PC-3 (cell line): ENCODE measurements around a stretch of chr17.

DNA sequence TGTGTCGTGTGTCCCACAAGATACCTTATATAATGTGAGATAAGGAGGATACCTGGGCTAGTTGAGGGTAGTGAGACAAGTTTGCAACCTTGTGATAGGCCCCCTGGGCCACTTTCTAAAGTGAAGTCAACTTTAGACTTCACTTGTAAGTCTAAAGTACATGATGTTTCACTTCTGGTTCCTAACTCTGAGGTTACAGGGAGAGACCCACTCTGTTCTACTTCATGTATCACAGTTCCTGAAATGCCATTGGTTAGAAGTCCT is 10.7 kb upstream of the HEATR6 start:
- RAMPAGE, long total RNA, result no peak

- RAMPAGE, long total RNA, result no peak
These were observed 1.9 kb upstream of the CA4 start for GRCh38 chr17:60147986-60148234.

DNA sequence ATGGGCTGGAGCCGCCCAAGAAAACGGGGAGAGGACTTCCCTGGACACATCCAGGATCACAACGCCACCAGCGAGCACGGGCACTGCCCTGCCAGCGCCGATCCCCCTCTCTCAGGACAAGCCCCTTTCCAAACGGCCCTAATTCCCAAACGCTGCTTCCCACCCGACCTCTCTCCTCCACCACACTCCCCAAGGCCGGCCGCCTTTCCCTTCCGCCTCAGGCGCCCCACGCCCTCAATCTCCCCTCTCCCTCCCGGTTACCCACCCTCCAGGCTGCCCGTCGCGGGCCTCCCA is 428 bp downstream of the USP32 start:
- RAMPAGE, long total RNA, result no peak

DNA sequence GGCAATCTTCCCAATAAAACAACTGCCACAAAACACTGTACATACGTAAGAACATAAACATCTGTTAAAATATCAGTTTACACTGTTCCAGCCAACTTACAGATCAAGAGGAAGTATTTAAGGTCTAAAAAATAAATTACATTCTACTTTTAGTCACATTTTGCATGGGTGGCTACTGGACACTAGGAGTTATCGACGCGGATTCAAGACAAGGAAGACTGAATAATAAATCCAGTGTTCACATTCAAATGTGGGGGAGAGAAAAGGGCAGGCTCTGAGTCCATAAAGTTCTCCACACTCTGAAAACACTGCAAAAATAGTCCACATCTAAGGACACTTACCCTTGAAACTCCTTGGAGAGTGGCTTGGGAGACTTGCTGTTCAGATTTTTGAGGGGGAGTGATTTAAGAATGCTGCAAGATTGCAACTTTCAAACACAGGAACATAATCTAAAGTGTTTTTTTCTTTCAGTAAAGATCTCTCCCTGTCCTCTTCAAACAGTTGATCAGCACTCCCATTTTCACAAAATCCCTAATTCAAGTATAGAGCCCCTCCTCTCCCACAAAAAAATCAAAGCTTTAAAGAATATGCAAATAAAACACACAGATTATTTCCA is 1.3 kb downstream of the APPBP2 start:
- RAMPAGE, long total RNA, result no peak

- RAMPAGE, long total RNA, result no peak
These were observed 147.6 kb upstream of the TBX2 start for GRCh38 chr17:61251965-61252582.

DNA sequence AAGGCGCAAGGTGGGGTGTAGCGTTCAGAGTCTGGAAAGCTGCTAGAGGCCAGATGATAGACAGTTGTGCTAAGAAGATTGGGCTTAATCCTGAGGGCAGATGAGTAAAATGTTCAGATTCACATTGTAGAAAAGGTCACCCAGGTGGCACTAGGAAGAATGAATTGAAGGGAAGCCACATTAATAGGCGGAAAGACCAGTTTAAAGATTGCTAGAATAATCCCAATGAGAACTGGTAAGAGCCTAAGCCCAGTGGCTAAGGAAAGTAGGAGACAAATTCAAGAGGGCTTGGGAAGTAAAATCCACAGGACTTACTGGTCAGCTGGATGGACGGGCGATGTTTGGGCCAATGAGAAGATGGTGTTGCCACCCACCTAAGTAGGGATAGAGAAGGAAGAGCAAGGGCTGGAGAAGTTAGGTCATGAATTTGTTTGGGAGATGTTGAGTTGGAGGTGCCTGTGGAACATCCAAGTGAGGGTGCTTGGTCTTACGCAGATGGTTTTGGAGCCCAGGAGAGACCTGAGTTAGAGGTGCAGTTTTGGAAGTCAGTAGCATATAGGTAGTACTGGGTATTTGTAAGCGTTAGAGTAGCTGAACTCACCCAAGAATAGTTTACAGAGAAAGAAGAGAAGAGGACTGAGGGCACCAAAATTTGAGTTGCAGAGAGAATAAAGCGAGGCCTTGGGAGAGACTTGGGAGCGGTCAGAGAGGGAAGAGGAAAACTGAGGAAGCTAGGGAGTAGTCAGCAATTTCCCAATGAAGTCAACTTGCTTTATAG is 51.6 kb upstream of the TBX2 start:
- RAMPAGE, long total RNA, result no peak

DNA sequence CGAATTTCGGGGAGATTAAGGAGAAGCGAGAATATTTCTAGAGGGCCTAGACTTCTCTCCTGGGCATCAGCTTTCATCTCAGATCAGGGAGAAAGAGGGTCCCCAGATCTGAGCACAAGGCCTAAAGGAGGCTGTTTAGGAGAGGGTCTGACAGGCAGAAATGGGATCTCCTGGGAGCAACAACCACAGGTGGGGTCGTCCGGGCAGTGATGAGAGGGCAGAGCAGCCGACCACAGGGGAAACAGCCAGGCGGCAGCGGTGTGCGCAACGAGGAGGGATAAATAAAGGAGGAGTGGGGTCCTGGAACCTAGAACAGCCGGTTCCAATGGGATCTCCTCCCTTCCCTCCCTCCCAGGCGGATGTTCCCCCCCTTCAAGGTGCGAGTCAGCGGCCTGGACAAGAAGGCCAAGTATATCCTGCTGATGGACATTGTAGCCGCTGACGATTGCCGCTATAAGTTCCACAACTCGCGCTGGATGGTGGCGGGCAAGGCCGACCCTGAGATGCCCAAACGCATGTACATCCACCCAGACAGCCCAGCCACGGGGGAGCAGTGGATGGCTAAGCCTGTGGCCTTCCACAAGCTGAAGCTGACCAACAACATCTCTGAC is 1.8 kb downstream of the TBX2 start:
- RAMPAGE, long total RNA, result no peak

DNA sequence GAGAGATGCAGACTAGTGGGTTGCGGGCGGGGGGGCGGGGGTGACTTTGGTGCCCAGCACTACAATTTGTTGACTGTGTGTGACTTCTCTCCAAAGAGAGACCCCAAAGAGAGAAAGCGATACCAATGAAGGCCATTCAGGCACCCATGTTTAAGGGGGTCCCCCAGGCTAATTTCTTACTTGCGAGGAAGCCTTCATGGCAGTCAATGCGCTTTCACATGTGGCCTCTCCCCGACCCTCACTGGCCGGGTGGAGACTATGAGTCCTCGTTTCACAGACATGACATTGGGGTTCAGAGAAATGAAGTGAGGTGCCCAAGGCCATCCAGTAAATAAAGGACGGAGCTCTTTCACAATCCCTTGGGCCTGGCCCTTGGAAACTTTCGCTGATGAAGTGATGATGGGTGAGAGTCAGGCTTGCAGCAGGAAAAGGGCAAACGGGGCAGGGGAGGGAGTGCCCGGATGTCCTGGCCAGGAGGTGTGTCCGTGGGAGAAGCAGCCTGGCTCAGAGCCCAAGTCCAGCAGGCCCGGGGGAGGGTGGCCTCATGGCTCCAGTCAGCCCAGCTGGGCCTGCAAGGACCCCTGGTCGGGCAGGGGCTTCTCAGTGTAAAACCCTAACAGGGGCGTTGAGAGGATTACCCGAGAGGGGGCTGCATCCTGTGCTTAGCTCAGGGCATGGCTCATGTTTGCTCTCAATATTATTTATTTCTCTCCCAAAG is 14.6 kb downstream of the TBX2 start:
- RAMPAGE, long total RNA, result no peak

- RAMPAGE, long total RNA, result no peak
These were observed 17.2 kb downstream of the TBX2 start for GRCh38 chr17:61416680-61417431.

GRCh38 chr17:61457337-61457964 is 5.2 kb downstream of the TBX4 start:
- RAMPAGE, long total RNA, result no peak

GRCh38 chr17:61945014-61945556 is 17.3 kb upstream of the INTS2 start:
- RAMPAGE, long total RNA, result no peak

DNA sequence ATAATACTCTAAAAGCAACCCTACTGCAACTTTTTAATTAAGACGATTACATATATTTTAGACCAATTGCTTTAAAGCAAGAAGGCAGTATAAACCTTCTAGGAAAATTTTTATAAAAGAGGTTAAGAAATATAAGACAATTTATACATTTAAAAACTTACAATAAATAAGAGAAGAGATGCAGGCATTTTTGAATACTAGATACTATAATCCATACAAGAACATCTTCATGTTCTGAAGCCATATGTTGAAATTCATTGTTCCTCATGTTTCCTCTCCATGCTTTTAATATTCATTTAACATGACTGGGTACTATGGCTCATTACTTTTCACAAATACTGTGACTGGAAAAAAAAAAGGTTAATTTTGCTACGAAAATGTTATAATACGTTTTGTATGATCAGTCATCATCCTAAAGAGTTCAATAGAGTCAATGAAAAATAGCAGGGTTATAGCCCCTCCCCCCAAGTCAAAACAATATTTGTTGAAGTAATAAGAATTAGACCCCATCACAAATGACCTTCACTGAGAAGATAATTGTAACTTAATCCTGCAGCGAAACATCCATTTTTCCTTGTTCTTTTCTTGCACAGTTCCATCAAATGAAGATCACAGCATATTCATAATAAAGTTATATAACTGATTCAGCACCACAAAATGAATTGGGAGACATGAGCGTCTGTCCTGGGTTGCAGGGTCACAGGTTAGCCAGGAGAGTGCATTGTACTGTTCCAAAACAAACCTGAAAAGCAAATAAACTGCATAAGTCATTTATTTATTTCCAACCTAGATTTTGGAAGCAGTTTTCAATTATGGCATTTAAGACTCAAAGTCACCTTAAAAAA is 18.3 kb upstream of the INTS2 start:
- RAMPAGE, long total RNA, result no peak

- RAMPAGE, long total RNA, result no peak
These were observed 35.6 kb downstream of the MED13 start for GRCh38 chr17:62029515-62029753.

- RAMPAGE, long total RNA, result no peak
These were observed 13.9 kb downstream of the MED13 start for GRCh38 chr17:62050931-62051803.

- RAMPAGE, long total RNA, result no peak
These were observed 1.0 kb upstream of the MED13 start for GRCh38 chr17:62066134-62066428.

- RAMPAGE, long total RNA, result no peak
These were observed 531 bp upstream of the TLK2 start for GRCh38 chr17:62477797-62478791.

DNA sequence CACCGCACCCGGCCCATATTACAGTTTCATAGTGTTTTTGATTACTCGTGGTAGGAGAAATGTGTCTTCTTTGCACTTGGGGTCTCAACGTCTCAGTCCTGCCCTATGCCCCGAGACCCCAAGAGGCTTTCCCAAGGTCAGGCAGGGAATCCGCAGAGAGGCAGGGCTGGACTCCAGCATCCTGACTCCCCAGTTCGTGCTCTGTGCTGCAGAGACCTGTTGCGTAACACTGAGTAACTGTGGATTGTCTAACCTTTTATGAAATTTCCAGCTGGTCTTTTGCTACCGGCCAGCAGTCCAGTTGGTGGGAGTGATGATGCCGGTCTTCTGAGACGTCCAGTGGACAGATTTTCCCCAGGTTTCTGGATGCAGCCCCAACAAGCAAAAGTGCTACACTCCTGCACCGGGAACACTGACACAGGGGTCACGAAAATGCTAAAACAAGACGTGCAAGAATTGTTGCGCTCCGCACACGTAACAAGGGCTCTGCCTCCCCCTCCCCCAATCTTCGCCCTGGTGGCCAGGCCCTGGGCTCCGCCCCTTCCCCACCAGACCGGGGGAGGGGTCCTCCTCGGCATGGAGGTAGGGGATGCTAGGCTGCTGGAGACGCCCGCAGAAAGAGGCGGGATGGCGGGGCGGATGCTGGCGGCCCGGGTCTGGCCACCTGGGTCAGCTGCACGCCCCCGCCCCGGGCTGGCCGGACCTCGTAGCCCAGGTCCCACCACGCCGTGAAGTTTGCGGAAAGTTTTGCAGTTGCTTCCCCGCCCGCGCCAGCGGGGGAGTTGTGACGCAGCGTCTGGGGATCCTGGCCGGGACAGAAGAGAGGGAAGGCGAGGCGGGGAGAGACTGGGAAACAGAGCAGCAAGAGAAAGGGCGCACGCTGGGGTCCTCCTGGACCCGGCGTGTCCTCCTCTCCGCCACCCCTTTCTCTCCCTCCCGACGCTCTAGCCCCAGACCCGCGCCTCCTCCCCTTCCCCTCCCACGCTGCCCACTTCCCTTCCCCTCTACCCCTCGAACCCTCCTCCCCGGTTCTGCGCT is 576 bp upstream of the MRC2 start:
- RAMPAGE, long total RNA, result no peak

GRCh38 chr17:62681367-62681910 is 54.0 kb downstream of the MRC2 start:
- RAMPAGE, long total RNA, result no peak

DNA sequence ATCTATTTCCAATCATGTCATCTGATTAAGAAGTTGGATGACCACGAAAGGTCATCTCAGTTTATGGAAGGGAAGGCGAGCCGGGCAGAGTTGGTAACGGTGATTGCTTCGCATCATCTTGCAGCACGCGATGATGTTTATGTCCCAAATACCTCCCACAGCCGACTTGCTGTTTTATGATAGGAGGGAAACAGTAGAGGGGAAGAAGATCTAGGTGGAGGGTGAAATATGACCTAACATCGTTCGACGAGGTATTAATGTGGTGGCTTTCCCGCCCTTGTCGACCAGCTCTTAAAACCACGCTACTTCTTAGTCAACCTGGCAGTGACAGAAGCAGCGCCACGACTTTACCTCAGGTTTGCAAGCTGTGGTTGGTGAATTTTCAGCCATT is 845 bp upstream of the TANC2 start:
- RAMPAGE, long total RNA, result no peak

DNA sequence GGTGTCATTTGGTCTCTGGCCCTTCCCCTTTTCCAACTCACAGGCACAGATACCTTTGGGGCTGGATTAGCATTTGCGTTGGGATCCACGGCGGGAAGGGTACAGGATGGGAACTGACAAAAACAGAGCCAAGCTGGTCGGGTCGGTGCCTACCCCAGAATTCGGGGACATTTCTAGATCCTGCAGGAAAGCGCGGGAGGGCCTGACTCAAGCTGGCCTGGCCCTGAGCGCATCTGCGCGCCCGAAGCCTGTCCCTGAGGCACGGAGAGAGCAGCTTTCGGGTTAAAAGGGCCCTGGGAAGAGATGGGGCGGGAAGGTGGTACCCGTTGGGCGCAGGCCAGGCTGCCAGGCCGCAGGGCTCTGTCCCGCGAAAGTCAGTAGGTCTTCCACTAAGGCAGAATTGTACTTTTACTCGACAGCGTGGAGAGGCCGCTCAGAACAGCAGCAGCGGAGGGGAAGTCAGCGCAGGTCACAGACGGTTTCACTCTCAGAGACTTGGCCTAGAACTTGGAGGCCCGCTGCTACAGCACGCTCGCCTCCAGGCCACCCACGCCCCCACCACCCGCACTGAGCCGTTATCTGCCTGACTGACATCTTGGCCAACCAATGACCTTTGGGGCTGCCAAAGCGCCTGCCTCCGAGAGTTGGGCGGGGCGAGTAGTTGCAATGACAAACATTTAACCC is 502 bp upstream of the DCAF7 start:
- RAMPAGE, long total RNA, result no peak